K562 (cell line): Measurements from ENCODE around the gene ALS2.

- RAMPAGE, long total RNA: no peak
- RRBS: no CpG with 5 or more reads among the region's 5 CpGs
PRO-cap:
- standard: no peak
- CoPRO, capped RNA only, 2 experiments: no peak in any of the 2 experiments
- CoPRO, capped and uncapped RNA, 2 experiments: no peak in any of the 2 experiments
- CoPRO, uncapped RNA only, 2 experiments: no peak in any of the 2 experiments
CAGE:
- cytosol, long polyA plus RNA: no peak
- long polyA plus RNA: no peak
- nucleolus, long total RNA: no peak
- nucleus, long polyA plus RNA: no peak
Measured at GRCh38 chr2:200602467-200602952, 16.7 kb downstream of the AOX1 start.

DNA sequence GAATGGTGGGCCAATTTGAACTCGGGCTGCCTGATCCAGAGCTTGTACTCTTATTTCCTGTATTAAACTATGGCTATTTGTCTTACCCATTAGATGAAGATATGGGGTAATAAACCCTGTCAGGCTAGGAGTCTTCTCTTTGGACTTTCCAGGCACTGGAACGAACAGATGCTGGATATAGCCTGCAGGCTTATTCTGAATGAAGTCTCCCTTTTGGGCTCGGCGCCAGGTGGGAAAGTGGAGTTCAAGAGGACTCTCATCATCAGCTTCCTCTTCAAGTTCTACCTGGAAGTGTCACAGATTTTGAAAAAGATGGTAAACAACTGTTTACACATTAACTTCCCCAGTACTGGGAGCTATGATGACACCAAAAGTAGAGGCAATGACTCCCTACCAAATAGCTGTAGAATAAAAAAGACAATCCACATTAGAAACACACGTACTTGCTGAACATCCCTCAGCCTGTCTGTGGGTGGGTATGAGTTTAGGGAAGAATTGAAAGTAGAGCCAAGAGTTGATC lies 27.9 kb downstream of the AOX1 start:
- RAMPAGE, long total RNA: no peak
- RRBS: no CpG with 5 or more reads among the region's 5 CpGs
PRO-cap:
- standard: no peak
- CoPRO, capped RNA only, 2 experiments: no peak in any of the 2 experiments
- CoPRO, capped and uncapped RNA, 2 experiments: no peak in any of the 2 experiments
- CoPRO, uncapped RNA only, 2 experiments: no peak in any of the 2 experiments
CAGE:
- cytosol, long polyA plus RNA: no peak
- long polyA plus RNA: no peak
- nucleolus, long total RNA: no peak
- nucleus, long polyA plus RNA: no peak

GRCh38 chr2:200624344-200625060 lies 38.7 kb downstream of the AOX1 start:
- RAMPAGE, long total RNA: no peak
- RRBS: no CpG with 5 or more reads among the region's 5 CpGs
PRO-cap:
- standard: no peak
- CoPRO, capped RNA only, 2 experiments: no peak in any of the 2 experiments
- CoPRO, capped and uncapped RNA, 2 experiments: no peak in any of the 2 experiments
- CoPRO, uncapped RNA only, 2 experiments: no peak in any of the 2 experiments
CAGE:
- cytosol, long polyA plus RNA: no peak
- long polyA plus RNA: no peak
- nucleolus, long total RNA: no peak
- nucleus, long polyA plus RNA: no peak

- RAMPAGE, long total RNA: no peak
- RRBS: no CpG with 5 or more reads among the region's 2 CpGs
PRO-cap:
- standard: no peak
- CoPRO, capped RNA only, 2 experiments: no peak in any of the 2 experiments
- CoPRO, capped and uncapped RNA, 2 experiments: no peak in any of the 2 experiments
- CoPRO, uncapped RNA only, 2 experiments: no peak in any of the 2 experiments
CAGE:
- cytosol, long polyA plus RNA: no peak
- long polyA plus RNA: no peak
- nucleolus, long total RNA: no peak
- nucleus, long polyA plus RNA: no peak
Measured at GRCh38 chr2:200633061-200633508, 47.3 kb downstream of the AOX1 start.

- RAMPAGE, long total RNA: no peak
- RRBS: no CpG with 5 or more reads among the region's 7 CpGs
PRO-cap:
- standard: no peak
- CoPRO, capped RNA only, 2 experiments: no peak in any of the 2 experiments
- CoPRO, capped and uncapped RNA, 2 experiments: no peak in any of the 2 experiments
- CoPRO, uncapped RNA only, 2 experiments: no peak in any of the 2 experiments
CAGE:
- cytosol, long polyA plus RNA: no peak
- long polyA plus RNA: no peak
- nucleolus, long total RNA: no peak
- nucleus, long polyA plus RNA: no peak
Measured at GRCh38 chr2:200748562-200749280, 63.0 kb upstream of the BZW1 start.

DNA sequence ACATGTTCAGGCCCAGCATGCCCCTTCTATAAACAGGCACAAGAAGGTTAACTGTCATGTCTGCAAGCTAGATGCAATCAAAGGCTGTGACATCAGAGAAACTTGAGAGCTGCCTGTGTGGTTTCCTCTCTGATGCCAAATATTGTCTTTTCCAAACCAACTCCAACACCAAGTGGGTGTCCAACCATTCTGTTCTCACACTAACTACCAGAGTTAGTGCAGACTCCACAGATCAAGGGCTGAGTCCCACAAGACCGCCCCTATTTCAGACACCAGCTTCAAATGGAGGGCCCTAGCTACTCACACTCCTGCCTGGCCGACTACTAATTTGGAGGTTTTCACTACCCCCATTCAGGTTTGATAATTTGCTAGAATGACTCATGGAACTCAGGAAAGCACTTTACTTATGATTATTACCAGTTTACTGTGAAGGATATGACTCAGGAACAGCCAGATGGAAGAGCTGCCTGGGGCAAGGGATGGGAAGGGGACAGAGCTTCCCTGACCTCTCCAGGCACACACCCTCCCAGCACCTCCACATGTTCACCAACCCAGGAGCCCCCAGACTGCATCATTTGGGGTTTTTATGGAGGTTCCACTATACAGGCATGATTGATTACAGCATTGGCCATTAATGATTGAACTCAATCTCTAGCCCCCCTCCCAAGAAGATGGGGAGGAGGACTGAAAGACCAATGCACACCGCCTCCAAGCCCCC lies 46.2 kb upstream of the BZW1 start:
- RAMPAGE, long total RNA: no peak
- RRBS: no CpG with 5 or more reads among the region's 3 CpGs
PRO-cap:
- standard: no peak
- CoPRO, capped RNA only, 2 experiments: no peak in any of the 2 experiments
- CoPRO, capped and uncapped RNA, 2 experiments: no peak in any of the 2 experiments
- CoPRO, uncapped RNA only, 2 experiments: no peak in any of the 2 experiments
CAGE:
- cytosol, long polyA plus RNA: no peak
- long polyA plus RNA: no peak
- nucleolus, long total RNA: no peak
- nucleus, long polyA plus RNA: no peak

GRCh38 chr2:200767326-200767871 lies 44.3 kb upstream of the BZW1 start:
- RAMPAGE, long total RNA: no peak
- RRBS: no CpG with 5 or more reads among the region's 9 CpGs
PRO-cap:
- standard: no peak
- CoPRO, capped RNA only, 2 experiments: no peak in any of the 2 experiments
- CoPRO, capped and uncapped RNA, 2 experiments: no peak in any of the 2 experiments
- CoPRO, uncapped RNA only, 2 experiments: no peak in any of the 2 experiments
CAGE:
- cytosol, long polyA plus RNA: no peak
- long polyA plus RNA: no peak
- nucleolus, long total RNA: no peak
- nucleus, long polyA plus RNA: no peak

- RAMPAGE, long total RNA: no peak
- RRBS: no CpG with 5 or more reads among the region's 10 CpGs
PRO-cap:
- standard: no peak
- CoPRO, capped RNA only, 2 experiments: no peak in any of the 2 experiments
- CoPRO, capped and uncapped RNA, 2 experiments: no peak in any of the 2 experiments
- CoPRO, uncapped RNA only, 2 experiments: no peak in any of the 2 experiments
CAGE:
- cytosol, long polyA plus RNA: no peak
- long polyA plus RNA: no peak
- nucleolus, long total RNA: no peak
- nucleus, long polyA plus RNA: no peak
Measured at GRCh38 chr2:200787423-200787859, 24.3 kb upstream of the BZW1 start.

- RAMPAGE, long total RNA: no peak
- RRBS: no CpG with 5 or more reads among the region's 7 CpGs
PRO-cap:
- standard: no peak
- CoPRO, capped RNA only, 2 experiments: no peak in any of the 2 experiments
- CoPRO, capped and uncapped RNA, 2 experiments: no peak in any of the 2 experiments
- CoPRO, uncapped RNA only, 2 experiments: no peak in any of the 2 experiments
CAGE:
- cytosol, long polyA plus RNA: no peak
- long polyA plus RNA: no peak
- nucleolus, long total RNA: no peak
- nucleus, long polyA plus RNA: no peak
Measured at GRCh38 chr2:200831181-200831488, 19.4 kb downstream of the BZW1 start.

DNA sequence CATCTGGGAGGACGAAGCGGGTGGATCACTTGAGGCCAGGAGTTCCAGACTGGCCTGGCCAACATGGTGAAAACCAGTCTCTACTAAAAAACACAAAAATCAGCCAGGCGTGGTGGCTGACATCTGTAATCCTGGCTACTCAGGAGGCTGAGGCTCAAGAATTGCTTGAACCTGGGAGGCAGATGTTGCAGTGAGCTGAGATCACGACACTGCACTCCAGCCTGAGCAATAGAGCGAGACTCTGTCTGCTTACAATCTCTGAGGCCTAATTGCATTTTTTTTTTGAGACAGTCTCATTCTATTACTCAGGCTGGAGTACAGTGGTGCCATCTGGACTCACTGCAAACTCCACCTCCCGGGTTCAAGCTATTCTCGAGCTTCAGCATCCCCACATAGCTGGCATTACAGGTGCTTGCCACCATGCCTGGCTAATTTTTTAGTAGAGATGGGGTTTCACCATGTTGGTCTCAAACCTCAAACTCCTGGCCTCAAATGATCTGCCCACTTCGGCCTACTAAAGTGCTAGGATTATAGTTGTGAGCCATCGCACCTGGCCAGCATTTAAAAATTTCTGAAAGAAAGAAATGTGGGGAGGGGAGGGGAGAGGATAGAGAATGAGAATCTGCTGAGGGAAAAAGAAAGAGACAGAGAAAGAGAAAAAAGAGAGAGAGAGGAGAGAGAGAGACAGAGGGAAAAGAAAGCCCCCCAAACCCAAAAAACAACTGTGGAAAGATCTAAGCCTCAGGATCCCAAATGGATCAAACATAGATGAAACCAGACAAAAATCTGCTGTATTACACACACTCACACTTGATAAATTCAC lies 12.3 kb downstream of the CLK1 start:
- RAMPAGE, long total RNA: no peak
- RRBS: no CpG with 5 or more reads among the region's 9 CpGs
PRO-cap:
- standard: no peak
- CoPRO, capped RNA only, 2 experiments: no peak in any of the 2 experiments
- CoPRO, capped and uncapped RNA, 2 experiments: peak in 1 of 2 experiments; most common minus-strand start position 259 of the sequence (in 1)
- CoPRO, uncapped RNA only, 2 experiments: peak in 1 of 2 experiments; most common minus-strand start position 494 of the sequence (in 1)
CAGE:
- cytosol, long polyA plus RNA: no peak
- long polyA plus RNA: no peak
- nucleolus, long total RNA: no peak
- nucleus, long polyA plus RNA: no peak

DNA sequence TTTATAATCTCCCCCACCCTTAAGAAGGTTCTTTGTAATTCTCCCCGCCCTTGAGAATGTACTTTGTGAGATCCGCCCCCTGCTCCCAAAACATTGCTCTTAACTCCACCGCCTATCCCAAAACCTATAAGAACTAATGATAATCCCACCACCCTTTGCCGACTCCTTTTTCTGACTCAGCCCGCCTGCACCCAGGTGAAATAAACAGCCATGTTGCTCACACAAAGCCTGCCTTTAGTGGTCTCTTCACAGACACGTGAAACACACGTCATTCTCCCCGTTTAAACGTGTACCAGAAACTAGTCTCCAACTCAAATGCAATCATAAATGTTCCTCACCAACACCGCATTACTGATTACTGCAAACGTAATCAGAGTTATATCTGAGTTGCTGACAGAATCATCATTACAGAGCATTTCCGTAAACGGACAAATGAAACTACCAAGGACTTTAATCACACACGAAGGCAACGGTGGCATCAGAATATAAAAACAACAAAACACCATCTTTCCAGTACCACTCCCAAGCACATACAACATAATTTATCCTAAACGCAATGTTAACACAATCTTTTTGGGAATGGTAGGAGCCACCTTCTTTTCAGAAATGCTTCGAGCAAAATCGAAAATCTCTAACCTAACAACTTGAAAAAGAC lies 1.9 kb downstream of the CLK1 start:
- RAMPAGE, long total RNA: no peak
- RRBS: no CpG with 5 or more reads among the region's 18 CpGs
PRO-cap:
- standard: no peak
- CoPRO, capped RNA only, 2 experiments: no peak in any of the 2 experiments
- CoPRO, capped and uncapped RNA, 2 experiments: no peak in any of the 2 experiments
- CoPRO, uncapped RNA only, 2 experiments: no peak in any of the 2 experiments
CAGE:
- cytosol, long polyA plus RNA: no peak
- long polyA plus RNA: no peak
- nucleolus, long total RNA: no peak
- nucleus, long polyA plus RNA: no peak

DNA sequence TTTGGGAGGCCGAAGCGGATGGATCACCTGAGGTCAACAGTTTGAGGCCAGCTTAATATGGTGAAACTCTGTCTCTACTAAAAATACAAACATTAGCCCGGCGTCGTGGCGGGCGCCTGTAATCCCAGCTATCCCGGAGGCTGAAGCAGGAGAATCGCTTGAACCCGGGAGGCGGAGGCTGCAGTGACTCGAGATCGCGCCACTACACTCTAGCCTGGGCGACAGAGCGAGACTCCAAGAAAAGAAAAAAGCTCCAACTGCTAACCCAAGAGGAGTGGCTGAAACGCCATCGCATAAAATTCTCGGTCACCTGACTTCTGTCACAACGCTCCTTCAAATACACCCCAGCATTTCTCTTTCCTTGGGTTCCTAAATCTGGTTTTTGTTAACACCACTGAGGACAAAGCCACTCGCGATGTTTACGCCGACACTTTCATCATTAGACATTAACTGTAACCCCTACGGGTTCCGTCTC lies 808 bp downstream of the CLK1 start:
- RAMPAGE, long total RNA: no peak
- RRBS: no CpG with 5 or more reads among the region's 26 CpGs
PRO-cap:
- standard: no peak
- CoPRO, capped RNA only, 2 experiments: no peak in any of the 2 experiments
- CoPRO, capped and uncapped RNA, 2 experiments: no peak in any of the 2 experiments
- CoPRO, uncapped RNA only, 2 experiments: no peak in any of the 2 experiments
CAGE:
- cytosol, long polyA plus RNA: no peak
- long polyA plus RNA: no peak
- nucleolus, long total RNA: no peak
- nucleus, long polyA plus RNA: no peak

DNA sequence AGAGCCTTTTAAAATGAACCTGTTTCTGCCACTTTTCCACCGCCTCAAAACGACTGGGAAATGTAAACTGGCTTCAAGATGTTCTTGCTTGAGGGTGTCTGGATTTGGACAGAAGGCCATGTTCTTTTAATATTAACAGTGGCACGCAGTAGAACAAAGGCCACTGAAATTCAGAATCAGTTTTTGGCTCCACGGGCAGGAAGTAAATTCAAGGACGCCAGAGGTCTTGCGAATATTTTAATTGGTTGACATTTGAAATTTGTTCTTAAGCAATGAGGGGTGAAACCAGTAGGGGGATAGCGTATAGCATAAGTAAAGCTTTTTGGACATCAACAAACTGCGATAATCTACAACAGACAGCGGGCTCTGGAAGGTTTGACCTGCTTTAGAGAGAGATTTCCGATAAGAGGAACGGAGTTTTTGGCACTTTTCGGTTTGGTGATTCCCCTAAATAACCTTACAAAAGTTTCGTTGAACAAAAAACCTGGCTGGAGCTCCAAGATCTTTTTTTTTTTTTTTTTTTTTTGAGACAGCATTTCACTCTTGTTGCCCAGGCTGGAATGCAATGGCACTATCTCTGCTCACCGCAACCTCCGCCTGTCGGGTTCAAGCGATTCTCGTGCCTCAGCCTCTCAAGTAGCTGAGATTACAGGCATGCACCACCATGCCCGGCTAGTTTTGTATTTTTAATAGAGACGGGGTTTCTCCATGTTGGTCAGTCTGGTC lies 1.4 kb downstream of the CFLAR start:
- RAMPAGE, long total RNA: no peak
- RRBS: no CpG with 5 or more reads among the region's 20 CpGs
PRO-cap:
- standard: bidirectional peak, plus-strand start at position 332 of the sequence, minus-strand start at position 155 of the sequence
- CoPRO, capped RNA only, 2 experiments: peak in 2 of 2 experiments; most common plus-strand start position 332 of the sequence (in 1); most common minus-strand start position 178 of the sequence (in 1)
- CoPRO, capped and uncapped RNA, 2 experiments: no peak in any of the 2 experiments
- CoPRO, uncapped RNA only, 2 experiments: peak in 1 of 2 experiments; most common plus-strand start position 129 of the sequence (in 1)
CAGE:
- cytosol, long polyA plus RNA: no peak
- long polyA plus RNA: no peak
- nucleolus, long total RNA: no peak
- nucleus, long polyA plus RNA: no peak

- RAMPAGE, long total RNA: no peak
- RRBS: no CpG with 5 or more reads among the region's 3 CpGs
PRO-cap:
- standard: no peak
- CoPRO, capped RNA only, 2 experiments: no peak in any of the 2 experiments
- CoPRO, capped and uncapped RNA, 2 experiments: no peak in any of the 2 experiments
- CoPRO, uncapped RNA only, 2 experiments: peak in 2 of 2 experiments; most common plus-strand start chr2:201121347 (in 1); most common minus-strand start chr2:201121289 (in 1)
CAGE:
- cytosol, long polyA plus RNA: no peak
- long polyA plus RNA: no peak
- nucleolus, long total RNA: no peak
- nucleus, long polyA plus RNA: no peak
Measured at GRCh38 chr2:201121170-201121774, 5.3 kb downstream of the CFLAR start.

DNA sequence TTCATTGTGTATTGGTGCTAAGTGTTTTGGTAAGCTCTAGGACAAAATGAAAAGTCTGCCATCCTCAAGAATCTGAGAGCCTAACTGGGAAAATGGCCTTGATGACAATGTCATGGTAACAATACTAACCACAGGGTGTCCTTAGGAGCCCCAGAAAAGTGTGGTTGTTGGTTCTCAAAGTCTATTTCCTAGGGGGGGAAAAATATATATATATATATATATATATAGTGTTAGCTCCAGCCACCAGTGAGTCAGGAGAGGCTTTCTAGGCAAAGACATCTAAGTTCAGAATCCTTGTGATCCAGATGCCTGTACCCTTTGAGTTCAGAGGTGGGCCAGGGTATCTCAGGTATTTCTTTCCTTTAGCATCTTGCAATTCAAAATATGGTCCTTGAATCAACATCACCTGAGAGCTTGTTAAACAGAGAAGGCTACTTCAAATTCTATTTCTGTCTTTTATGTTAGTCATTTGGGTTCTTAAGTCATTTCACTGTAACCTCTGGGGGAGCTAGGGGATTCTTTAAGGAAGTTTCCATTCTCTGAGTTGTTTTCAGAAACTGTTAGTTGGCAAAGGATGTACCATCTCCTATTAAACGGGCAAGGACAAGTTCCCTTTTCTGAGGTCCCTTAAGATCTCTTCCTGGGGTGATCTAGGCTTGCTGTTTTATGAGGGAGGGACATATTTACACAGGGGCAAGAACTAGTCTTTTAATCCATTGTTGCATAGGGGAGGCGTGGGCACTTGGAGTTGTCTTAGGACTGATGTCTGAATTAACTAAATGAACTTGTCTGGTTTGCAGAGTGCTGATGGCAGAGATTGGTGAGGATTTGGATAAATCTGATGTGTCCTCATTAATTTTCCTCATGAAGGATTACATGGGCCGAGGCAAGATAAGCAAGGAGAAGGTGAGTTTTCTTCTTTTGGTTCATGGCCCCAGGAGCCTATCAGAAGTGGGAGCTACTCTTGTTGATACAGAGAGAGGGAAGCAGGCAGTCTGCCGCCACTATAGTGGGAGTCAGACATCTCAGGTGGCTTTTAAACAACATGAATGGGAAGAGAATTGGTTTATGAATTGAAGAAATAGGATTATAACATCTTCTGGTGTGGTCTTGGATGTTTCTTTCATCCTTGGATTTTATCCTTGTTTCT lies 16.6 kb downstream of the CFLAR start:
- RAMPAGE, long total RNA: no peak
- RRBS: no CpG with 5 or more reads among the region's 4 CpGs
PRO-cap:
- standard: no peak
- CoPRO, capped RNA only, 2 experiments: no peak in any of the 2 experiments
- CoPRO, capped and uncapped RNA, 2 experiments: no peak in any of the 2 experiments
- CoPRO, uncapped RNA only, 2 experiments: no peak in any of the 2 experiments
CAGE:
- cytosol, long polyA plus RNA: no peak
- long polyA plus RNA: no peak
- nucleolus, long total RNA: no peak
- nucleus, long polyA plus RNA: no peak

DNA sequence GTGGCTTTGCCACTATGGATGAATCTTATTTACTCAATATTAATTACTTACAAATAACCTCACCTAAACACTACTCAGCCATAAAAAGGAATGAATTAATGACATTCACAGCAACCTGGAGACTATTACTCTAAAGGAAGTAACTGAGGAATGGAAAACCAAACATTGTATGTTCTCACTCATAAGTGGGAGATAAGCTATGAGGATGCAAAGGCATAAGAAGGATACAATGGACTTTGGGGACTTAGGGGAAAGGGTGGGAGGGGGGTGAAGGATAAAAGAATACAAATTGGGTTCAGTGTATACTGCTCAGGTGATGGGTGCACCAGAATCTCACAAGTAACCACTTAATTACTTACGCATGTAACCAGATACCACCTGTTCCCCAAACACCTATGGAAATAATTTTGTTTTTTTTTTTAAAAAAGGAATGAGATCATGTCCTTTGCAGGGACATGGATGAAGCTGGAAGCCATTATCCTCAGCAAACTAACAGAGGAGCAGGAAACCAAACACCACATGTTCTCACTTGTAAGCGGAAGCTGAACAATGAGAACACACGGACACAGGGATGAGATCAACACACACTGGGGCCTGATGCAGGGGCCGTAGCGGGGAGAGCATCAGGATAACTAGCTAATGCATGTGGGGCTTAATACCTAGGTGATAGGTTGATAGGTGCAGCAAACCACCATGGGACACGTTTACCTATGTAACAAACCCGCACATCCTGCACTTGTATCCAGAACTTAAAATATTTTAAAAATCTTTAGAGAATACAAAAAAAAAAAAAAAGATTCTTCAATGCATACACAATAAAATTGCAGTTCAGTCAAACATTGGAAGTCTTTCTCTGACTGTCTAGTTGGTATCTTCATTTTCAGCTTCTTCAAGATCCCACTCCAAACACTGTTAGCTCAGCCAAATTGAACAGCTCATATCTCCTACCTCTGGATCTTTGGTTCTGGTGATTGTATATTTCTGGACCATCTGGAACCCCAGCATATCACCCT lies 11.7 kb upstream of the CASP10 start:
- RAMPAGE, long total RNA: no peak
- RRBS: no CpG with 5 or more reads among the region's 7 CpGs
PRO-cap:
- standard: no peak
- CoPRO, capped RNA only, 2 experiments: no peak in any of the 2 experiments
- CoPRO, capped and uncapped RNA, 2 experiments: no peak in any of the 2 experiments
- CoPRO, uncapped RNA only, 2 experiments: peak in 2 of 2 experiments; most common plus-strand start position 757 of the sequence (in 2)
CAGE:
- cytosol, long polyA plus RNA: no peak
- long polyA plus RNA: no peak
- nucleolus, long total RNA: no peak
- nucleus, long polyA plus RNA: no peak

DNA sequence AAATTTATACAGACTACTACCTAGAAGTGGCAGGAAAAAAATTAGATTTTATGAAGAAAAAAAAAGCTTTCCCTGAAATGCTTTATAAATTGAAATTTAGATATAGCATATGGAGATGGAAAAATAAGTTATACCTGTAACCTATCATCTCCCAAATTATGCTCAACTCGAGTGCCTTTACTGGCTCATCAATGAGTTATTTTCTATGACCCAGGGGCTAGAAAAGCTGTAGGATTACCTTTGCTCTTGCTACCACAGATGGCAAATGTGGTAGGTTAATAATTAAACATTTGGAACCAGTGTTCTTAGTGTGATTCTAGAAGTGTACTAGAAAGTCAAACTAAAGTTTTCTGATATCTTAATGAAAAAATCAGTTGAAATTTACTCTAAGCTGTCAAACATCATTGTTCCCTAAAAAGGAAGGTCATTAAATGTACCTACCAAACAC lies 22.5 kb downstream of the ALS2 start:
- RAMPAGE, long total RNA: no peak
- RRBS: no CpG with 5 or more reads among the region's 1 CpG
PRO-cap:
- standard: no peak
- CoPRO, capped RNA only, 2 experiments: no peak in any of the 2 experiments
- CoPRO, capped and uncapped RNA, 2 experiments: no peak in any of the 2 experiments
- CoPRO, uncapped RNA only, 2 experiments: no peak in any of the 2 experiments
CAGE:
- cytosol, long polyA plus RNA: no peak
- long polyA plus RNA: no peak
- nucleolus, long total RNA: no peak
- nucleus, long polyA plus RNA: no peak

GRCh38 chr2:201780683-201781801 lies at the start of gene ALS2:
ALS2 (minus strand) TSS chr2:201780933.
- RAMPAGE, long total RNA: no peak
- RRBS: under 1% methylated on average over 20 of the region's 67 CpGs
PRO-cap:
- standard: bidirectional peak, plus-strand start at chr2:201780984, minus-strand start at chr2:201780933; bidirectional peak, plus-strand start at chr2:201781249, minus-strand start at chr2:201781153
- CoPRO, capped RNA only, 2 experiments: peak in 2 of 2 experiments; most common plus-strand start chr2:201781223 (in 2); most common minus-strand start chr2:201780933 (in 2)
- CoPRO, capped and uncapped RNA, 2 experiments: peak in 1 of 2 experiments; most common plus-strand start chr2:201781202 (in 1); most common minus-strand start chr2:201780916 (in 1)
- CoPRO, uncapped RNA only, 2 experiments: no peak in any of the 2 experiments
CAGE:
- cytosol, long polyA plus RNA: start-site peak on the minus strand at chr2:201780889-201780911, 42 and 36 reads in 2 replicates
- long polyA plus RNA: start-site peak on the minus strand at chr2:201780892-201780916, 40 and 54 reads in 2 replicates
- nucleolus, long total RNA: no peak
- nucleus, long polyA plus RNA: start-site peak on the minus strand at chr2:201780889-201780907, 62 and 82 reads in 2 replicates